ENCODE data around the gene ITIH5.

GRCh38 chr10:6492186-6492686, 87.8 kb downstream of the PRKCQ start:
- PRO-cap = unidirectional peak, plus-strand start at chr10:6492482

GRCh38 chr10:6581604-6582357, 1.7 kb upstream of the PRKCQ start:
- PRO-cap = no peak

- PRO-cap = unidirectional peak, minus-strand start at chr10:6757340
These were observed 177.1 kb upstream of the PRKCQ start for GRCh38 chr10:6757155-6757617.

DNA sequence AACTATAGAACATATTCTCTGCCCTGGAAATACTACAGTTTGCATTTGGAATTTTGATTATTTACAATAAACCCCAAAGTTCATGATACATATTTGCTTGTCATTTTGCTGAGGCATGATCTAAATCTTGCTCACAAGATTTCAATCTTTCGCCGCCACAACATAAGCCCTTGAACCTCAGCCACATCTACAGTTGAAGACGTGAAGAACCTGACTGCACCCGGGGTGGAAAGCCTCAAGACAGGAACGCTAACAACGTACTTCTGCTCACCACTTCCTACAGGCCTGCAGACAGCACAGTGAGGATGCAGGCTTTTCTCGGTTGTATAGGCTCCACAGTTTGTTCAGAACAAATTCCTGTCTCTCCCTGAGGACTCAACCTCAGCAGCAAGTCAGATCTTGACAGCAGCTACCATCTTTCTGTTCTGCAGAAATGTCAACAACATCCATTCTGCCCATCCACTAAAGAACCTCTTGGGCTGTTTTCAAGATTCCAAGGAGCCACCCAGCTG, 393.8 kb upstream of the PRKCQ start:
- PRO-cap = no peak

- PRO-cap = unidirectional peak, minus-strand start at chr10:7666940
These were observed at the start of gene ITIH5 for GRCh38 chr10:7666418-7667097. Gene ITIH5, minus strand, starts transcription at chr10:7666966.

DNA sequence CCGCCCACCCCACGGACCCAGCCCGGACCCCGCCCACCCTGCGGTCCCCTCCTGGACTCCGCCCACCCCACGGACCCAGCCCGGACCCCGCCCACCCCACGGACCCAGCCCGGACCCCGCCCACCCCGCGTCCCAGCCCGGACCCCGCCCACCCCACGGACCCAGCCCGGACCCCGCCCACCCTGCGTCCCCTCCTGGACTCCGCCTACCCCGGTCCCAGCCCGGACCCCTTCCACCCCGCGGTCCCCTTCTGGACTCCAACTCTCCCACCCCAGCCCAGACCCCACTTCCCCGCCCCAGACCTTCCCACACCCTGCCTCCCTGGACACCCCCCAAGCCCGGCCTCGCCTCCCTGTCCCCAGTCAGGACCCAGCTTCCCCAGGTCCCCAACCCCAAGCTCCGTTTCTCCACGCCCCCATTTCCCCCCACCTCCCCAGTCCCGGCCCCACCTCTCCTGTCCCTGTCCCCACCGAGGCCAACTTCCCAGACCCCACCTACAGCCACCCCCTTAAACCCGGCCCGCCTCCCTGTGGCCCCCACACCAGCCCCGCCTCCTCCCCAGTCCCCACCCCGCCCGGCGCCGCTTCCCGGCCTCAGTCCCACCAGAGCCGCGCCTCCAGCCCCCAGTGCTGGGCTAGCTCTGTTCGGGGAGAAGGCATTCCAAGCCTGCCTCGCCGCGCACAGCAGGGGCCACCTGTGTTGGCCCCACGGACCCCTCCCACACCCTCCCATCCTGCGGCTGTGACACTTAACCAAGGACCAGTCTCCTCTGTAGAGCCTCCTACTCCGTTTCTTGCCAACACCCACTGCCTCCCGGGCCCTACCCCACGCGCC, 549 bp upstream of the ITIH5 start:
- PRO-cap = bidirectional peak, plus-strand start at position 658 of the sequence, minus-strand start at position 483 of the sequence

DNA sequence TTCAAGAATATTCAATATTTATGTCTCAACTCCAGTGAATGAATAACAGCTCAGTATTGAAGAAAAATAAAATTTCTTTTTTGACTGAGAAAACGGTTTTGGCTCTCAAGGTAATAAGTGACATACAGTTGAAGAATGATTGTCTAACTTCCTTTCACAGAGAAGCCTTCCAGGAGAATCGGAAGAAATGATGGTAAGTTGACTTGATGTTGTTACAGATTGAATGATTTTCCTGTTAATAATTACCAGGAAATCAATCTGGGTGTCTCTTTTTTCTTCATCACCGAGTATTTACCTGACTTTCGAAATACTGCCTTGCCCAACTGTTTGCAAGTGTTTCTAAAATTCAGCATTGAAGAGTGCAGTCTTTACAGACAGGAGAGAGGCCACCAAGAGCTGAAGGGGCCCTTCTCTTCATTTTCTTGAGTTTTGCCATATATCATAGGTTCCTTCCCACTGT, 4.0 kb downstream of the ITIH2 start:
- PRO-cap = no peak

DNA sequence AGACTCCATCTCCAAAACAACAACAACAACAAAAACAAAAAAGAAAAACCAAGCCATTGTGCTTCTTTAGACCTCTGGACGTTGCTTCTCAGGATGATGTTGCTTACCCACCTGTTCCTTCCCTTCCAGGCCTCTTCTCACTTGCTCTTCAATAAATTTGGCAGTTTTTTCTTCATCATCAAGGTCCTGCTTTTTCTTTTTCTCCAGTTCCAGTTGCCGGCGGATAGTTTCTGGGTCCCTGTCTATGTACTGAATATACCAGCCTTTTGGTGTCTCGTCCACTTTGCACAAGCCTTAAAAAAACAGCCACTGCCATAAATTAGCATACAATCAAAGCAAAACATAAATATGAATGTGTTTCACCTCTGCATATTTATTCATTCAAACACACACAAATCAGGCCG, 9.1 kb downstream of the KIN start:
- PRO-cap = no peak

DNA sequence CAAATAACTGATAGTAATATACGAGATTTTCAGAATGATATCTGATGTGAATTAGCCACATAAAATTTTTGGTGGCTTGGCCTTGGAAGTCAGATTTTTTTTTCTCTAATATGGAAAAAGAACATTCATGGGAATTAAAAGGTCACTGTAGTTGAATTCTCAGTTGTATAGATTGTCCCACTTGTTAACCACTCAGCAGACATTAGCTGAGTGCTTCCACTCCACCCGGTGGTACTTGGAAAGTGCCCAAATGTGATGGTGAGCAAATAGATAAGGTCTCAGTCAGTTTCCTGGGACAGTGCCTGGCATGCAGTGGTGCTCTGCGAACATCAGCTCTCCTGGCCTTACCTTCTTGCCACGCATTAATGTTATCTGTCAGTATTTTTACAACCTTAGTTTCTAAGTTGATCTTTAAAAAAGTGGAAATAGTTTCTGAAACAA, 1.4 kb downstream of the ATP5F1C start:
- PRO-cap = no peak

DNA sequence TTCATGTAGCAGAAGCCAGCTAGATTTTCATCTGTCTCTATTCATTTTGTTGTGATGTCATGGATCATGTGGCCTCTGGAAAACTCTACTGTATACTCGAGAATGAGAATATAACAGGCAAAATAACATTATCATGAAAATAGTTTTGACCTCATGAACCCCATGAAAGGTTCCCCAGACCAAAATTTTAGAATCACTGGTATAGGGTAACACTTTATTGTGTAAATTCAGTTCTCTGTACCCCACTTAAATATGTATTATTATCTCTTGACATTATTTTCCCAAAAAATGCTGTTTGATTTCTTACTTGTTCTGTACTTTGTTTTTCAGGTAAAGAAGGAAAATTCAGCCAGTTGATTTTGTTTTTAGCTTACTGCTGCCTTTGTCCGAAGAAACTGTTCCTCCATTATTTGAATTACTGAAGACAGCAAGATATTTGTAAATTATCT, 11.0 kb upstream of the TAF3 start:
- PRO-cap = no peak

- PRO-cap = no peak
These were observed 4.5 kb upstream of the GATA3 start for GRCh38 chr10:8049993-8050289.

- PRO-cap = bidirectional peak, plus-strand start at chr10:8053652, minus-strand start at chr10:8053402
These were observed 1.3 kb upstream of the GATA3 start for GRCh38 chr10:8053298-8053517.

DNA sequence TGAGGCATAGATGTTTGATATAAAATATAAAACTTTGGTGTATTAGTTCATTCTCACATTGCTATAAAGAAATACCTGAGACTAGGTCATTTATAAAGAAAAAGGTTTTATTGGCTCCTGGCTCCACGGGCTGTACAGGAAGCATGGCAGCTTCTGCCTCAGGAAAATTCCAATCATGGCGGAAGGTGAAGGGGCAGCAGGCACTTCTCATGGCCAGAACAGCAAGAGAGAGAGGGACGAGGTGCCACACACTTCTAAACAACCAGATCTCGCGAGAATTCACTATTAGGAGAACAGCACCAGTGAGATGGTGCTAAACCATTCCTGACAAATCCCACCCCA, 105.6 kb downstream of the GATA3 start:
- PRO-cap = no peak

DNA sequence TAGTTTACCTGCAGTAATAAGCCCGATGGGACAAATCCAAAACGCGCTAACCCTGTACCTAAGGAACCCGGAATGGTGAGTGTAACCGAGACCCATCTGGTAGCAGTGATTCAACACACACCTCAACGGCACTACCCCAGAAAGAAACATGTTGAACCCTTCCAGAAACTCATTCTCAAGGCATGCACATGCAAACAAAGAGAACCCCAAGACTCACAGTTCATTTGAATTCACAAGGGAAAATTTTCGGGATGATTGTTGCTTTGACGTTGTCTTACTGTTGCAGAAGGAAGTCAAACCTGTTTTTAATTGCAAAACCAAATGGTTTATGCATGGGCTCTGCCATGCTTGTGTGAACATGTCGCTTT, 539.6 kb downstream of the GATA3 start:
- PRO-cap = no peak

DNA sequence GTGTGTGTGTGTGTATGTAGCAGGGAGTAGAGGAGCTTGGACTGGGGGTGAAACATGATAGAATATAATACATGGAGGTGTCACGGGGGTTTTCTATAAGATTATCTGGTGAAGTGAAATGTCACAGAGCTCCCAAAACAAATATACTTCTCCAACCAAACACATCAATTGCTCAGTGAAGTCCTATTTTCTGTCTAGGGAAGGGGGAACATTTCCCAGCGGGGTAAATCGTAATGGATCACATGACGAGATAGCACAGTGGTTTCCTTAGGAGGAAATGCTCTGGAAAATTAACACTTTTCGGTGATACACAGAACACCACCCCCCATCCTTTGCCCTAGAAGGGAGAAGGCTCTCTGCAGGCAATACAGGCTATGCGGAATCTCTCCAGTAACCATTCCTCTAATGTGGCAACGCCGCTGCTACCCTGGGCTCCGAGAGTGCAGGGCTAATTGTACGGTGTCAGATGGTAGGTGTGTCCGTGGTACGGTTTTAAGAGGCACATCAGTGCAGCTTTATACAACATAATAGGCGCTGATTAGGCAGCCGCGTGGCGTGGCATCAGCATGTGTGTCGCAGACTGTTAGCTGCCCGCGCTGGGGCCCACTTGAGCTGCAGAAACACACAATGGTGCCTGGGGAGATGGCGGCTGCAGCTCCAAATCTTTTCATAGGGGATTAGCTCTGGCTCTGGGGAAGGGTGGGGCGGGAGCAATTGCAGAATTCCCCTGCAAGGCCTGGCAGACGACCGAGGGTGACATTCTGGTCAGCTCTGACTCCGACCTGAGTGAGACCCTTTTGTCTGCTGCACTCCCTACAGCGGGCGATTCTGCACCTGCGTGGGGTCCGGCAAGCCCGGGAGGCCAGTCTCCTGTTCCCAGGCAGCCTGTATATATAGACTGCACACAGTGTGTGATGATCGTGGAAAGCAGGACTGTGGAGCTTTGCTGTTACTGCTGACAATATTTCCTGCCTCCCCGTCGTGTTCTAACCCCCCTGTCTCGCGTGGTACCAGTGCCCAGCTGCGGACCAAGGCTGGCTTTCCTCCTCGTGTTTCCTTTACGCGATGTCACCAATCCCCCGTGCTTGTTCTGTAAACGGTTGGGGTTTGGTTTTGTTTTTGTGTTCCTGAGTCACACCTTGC, 722.8 kb upstream of the CELF2 start:
- PRO-cap = no peak

GRCh38 chr10:10796154-10797135, 221.2 kb upstream of the CELF2 start:
- PRO-cap = unidirectional peak, plus-strand start at chr10:10796582

GRCh38 chr10:10871867-10872784, 145.5 kb upstream of the CELF2 start:
- PRO-cap = bidirectional peak, plus-strand start at chr10:10872387, minus-strand start at chr10:10872130

- PRO-cap = no peak
These were observed 29.1 kb downstream of the CELF2 start for GRCh38 chr10:11046904-11047103.

DNA sequence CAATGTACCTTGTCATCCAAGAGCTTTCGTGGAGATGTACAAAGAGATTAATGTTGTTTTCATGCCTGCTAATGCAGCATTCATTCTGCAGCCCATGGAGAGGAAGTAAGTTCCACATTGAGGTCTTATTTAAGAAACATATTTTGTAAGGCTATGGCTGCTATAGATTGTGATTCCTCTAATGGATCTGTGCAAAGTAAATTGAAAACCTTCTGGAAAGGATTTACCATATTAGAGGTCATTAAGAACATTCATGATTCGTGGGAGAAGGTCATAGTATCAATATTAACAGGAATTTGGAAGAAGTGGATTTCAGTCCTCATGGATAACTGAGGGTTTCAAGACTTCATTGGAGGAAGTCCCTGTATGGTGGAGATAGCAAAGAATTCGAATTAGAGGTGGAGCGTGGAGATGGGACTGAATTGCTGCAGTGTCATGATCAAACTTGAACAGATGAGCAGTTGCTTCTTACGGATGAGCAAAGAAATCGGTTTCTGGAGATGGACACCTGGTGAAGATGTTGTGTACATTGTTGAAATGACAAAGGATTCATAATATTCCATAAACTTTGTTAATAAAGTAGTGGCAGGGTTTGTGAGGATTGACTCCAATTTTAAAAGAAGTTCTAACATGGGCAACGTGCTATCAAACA, 44.6 kb downstream of the CELF2 start:
- PRO-cap = no peak

GRCh38 chr10:11073444-11074027, 55.9 kb downstream of the CELF2 start:
- PRO-cap = no peak

Measured in vermiform appendix (tissue), 1 donor.